Tongue (tissue), 2 donors: Measurements from ENCODE around the genes OBP2B, ADAMTSL2 and SARDH.

GRCh38 chr9:133140195-133140470 is 19.1 kb upstream of the RALGDS start:
- RAMPAGE, long total RNA = no peak

DNA sequence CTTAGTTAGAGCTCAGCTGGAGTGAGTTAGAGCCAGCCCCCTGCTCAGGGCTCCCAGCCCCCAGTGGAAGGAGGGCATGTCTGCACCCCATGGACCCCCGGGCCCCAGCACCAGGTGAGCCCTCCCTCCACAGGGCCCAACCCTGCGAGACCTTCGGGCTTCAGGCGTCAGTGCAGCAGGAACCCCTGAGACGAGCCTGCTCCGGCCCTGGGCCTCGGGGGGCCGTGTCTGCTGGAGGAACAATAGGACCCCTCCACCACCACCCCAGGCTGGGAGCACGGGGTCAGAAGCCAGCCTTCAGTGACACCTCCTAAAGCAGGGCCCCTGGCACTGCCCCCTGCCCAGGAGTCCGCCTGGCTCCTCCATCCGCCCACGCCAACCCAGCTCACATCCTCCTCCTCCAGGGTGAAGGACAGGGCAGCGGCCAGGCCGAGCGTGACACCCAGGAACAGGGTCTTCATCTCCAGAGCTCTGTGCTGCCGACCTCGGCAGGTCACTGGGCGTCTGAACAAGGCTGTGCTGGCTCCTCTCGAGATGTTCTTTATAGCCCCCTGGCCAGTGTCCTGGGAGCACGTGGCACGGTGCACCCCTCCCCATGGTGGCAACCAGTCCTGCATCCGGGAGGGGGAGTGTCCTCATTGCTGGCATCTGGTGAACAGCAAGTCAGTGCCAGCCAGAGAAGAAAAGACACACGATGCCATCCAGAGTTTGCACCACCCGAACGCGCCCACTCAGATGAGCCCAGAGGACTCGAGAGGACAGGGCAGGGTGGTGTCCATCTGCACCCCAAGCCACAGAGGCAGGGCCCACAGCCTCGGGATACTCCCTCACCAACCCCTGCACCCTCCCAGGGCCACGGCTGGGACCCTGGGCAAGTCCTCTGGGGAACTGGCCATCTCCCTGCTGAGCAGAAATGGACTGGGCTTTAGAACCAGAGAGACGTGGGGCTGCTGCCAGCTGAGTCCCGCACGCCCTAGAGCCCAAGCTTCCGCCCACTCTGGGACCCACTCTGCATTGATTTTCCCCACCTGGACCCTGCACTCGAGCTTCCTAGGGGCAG is at the start of gene OBP2B:
TSS of gene OBP2B (minus strand) at position 512 of the 1,060 bp plus-strand sequence.
- RAMPAGE, long total RNA = no peak

GRCh38 chr9:133275379-133276290 is 60.4 kb downstream of the SURF6 start:
- RAMPAGE, long total RNA = no peak

GRCh38 chr9:133367966-133368247 is 8.0 kb downstream of the SURF4 start:
- RAMPAGE, long total RNA = no peak

GRCh38 chr9:133534368-133534950 is at the start of gene ADAMTSL2:
Gene ADAMTSL2 (plus strand): TSS chr9:133534704.
- RAMPAGE, long total RNA = no peak

DNA sequence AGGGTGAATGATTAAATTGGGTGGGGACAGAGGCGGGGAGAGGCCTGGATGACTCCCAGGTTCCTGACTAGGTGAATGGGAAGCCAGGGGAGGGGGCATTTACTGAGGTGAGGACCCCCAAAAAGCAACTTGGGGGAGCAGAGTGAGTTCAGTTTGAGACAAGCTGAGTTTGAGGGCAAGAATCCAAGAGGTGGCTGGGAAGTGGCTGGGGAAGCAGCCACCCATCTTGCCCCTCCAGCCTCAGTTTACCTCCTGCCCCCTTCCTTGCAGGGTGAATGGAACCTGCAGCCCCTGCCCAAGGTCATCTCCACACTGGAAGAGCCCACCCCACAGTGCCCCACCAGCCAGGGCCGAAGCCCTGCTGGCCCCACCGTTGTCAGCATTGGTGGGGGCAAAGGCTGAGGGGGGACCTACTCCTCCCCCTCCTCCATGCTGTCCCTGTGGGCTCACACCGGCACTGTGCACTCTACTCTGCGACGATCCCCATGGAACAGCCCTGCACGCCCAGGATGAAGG is 21.9 kb downstream of the DBH start:
- RAMPAGE, long total RNA = no peak

- RAMPAGE, long total RNA = no peak
Measured at GRCh38 chr9:133676398-133676931, 40.3 kb downstream of the DBH start.

GRCh38 chr9:133683406-133684520 is 47.6 kb downstream of the DBH start:
- RAMPAGE, long total RNA = no peak

GRCh38 chr9:133717367-133717906 is 20.7 kb downstream of the SARDH start:
- RAMPAGE, long total RNA = no peak

- RAMPAGE, long total RNA = no peak
Measured at GRCh38 chr9:133731738-133732317, 6.3 kb downstream of the SARDH start.

DNA sequence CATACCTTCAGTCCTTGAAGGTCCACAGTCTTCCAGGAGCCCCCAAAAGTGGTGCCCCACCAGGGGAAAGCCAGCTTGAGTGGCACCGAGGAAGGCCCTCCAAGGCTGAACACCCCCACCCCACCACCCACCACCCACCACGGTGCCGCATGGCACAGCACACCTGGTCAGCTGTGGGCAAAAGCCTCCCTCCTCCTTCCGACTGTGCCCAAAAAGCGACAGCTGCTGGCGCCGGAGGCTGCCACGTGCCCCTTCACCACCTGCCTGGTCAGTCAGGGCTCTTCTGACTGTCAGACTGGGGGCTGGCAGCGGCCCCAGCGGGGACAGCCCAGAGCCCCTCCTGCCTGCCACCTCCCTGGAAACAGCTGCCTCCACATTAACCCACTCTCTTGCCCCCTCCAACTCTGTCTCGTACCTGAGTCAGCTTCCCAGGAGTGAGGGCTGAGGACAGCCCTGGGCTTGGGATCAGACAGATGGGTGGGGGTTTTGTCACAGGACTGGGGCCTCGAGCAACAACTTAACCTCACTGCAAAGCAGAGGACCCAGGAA is 648 bp downstream of the SARDH start:
- RAMPAGE, long total RNA = no peak

- RAMPAGE, long total RNA = no peak
Measured at GRCh38 chr9:133737979-133739108, at the start of gene SARDH. Gene SARDH (minus strand): TSS chr9:133738352.

GRCh38 chr9:133812142-133812389 is 73.9 kb upstream of the SARDH start:
- RAMPAGE, long total RNA = no peak

DNA sequence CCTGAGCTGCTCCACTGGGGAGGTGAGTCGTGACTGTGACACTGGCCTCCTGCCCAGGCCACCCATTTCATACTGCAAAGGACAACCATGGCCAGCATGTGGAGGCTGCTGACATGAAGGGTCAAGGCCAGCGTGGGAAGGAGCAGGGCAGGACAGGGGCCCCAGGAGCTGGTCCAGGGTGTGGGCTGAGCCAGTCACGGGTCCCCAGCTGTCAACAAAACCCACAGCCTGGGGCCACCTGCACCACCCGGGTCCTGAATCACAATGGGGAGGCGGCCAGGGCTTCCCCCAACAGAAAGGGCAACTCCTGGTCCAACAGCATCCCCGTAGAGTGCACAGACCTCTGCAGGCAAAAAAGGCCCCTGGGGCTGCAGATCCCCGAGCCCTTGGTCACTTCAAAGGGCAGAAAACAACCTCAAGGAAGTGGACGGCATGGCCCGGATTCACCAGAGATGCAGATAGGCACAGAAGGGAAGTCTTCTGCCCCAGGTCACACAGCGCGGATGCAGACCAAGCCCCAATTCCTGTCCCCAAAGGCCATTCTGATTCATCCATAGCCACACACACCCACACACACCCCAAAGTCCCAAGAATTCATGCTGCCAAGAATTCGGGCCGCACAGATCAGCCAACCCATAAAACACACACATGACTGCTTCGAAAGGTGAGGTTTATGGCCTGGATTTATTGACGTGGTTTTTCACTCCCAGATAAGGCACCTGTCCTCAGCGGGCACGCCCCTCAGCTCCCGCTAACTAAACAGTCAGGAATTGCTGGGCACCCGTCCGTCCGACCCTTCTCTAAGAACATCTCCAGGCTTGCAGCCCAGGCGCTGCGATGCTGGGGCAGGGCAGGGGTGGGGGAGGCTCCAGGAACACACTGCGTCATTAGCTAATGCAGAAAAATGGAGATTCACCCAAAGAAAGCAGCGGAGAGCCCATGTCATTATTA is 20.3 kb downstream of the VAV2 start:
- RAMPAGE, long total RNA = no peak

GRCh38 chr9:134055454-134056754 is 11.9 kb downstream of the BRD3 start:
- RAMPAGE, long total RNA = no peak

DNA sequence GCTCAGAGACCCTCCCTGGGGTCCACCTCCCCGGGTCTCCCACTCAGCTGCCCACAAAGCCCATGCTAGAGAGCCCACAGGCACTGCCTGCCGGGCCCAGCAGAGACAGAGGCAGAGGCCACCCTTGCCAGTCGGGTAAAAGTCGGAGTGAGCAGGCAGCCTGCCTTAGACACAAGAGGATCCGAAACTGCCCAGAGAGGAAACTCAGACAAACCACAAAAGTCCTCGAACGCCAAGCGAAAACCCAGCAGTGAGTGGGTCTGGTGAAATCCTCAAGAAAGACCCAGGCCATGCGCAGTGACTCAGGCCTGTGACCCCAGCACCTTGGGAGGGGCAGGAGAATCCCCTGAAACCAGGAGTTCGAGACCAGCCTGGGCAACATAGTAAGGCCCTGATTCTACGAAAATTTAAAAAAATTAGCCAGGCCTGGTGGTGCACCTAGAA is 7.8 kb downstream of the BRD3 start:
- RAMPAGE, long total RNA = no peak

- RAMPAGE, long total RNA = no peak
Measured at GRCh38 chr9:134136662-134136916, 707 bp downstream of the WDR5 start.

DNA sequence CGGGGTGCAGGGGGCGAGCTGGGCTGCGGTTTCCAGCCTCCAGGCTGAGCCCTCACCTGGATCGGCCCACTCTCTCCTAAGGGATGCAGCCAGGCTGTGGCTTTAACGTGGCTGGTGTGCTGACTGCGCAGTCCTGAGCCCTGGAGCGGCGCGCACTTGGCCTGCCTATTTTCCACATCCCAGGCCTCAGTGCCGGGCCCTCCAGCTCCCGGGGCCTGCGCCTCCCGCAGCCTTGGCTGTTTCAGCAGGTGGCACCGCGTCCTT is 27.0 kb downstream of the WDR5 start:
- RAMPAGE, long total RNA = no peak

GRCh38 chr9:134230578-134231911 is 95.2 kb downstream of the WDR5 start:
- RAMPAGE, long total RNA = no peak

- RAMPAGE, long total RNA = no peak
Measured at GRCh38 chr9:134335649-134336344, 9.5 kb downstream of the RXRA start.